Mucosa of descending colon (tissue), 1 donor: ENCODE results near the genes MASP1 and LPP.

- PRO-cap: no peak
These were observed 1.8 kb downstream of the ST6GAL1 start for GRCh38 chr3:186932184-186932454.

GRCh38 chr3:187101558-187102257 lies 37.6 kb downstream of the RPL39L start:
- PRO-cap: no peak

DNA sequence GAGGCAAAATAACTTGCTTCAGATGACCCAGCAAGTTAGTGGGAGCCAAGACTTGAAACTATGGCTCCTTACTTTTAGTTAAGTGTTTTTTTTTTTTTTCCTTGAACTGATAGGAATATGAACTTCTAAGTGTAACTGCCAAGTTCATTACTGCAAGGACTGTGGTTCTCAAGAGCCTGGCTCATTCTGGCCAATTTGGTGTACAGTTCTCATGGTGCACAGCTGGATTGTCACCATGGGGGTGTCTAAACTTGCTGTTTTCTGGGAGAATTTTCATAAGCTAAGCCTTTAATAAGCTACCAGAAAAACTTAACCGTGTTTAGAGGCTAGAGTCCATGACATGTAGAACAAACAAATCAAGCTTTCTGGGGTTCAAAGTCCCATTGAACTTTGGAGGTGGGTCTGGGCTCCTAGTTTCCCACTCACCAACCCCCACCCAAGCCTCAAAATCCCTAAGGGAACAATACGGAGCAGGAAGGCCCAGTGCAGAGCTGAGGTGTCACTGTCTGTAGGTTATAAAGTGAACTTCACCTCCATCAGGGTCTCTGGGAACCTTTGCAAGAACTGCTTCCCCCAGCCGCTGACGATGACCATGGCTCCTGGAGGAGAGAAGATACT lies 25.4 kb downstream of the RTP1 start:
- PRO-cap: no peak

- PRO-cap: no peak
These were observed at the start of gene MASP1 for GRCh38 chr3:187291582-187292185. Gene MASP1, minus strand, starts transcription at chr3:187291737.

- PRO-cap: no peak
These were observed 166.7 kb upstream of the BCL6 start for GRCh38 chr3:187911989-187912281.

DNA sequence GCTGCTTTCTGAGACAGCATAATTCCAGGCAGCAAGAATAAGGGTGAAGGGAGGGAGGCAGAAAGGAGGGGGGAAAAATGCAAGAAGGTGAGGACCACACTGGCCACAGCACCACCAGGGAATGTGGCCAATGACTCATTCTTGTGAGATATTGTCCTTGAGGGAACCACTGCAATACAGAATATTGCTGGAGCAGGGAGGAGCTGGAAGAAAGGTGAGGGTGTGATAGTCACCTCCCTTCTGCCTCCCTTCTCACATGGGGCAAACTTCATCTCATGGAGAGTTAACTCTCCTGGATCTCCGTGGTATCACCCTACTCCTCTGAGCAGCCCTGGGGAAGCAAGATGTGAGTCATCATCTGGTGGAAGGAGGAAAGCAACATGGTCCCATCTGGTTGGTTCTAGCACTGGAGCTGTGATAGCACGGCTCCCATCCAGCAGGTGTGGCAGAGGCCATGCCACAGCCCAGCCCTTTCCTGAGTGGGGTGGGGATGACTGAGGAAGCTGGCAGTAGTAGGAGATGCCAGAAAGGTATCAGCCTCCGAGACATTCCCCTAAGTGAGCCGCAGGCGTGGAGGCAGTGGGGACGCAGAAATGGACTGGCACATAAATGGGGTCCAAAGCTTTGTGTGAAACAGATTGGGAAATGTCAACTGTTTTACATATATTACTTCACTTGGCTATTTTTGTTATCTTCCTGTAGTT lies 115.9 kb upstream of the LPP start:
- PRO-cap: no peak

DNA sequence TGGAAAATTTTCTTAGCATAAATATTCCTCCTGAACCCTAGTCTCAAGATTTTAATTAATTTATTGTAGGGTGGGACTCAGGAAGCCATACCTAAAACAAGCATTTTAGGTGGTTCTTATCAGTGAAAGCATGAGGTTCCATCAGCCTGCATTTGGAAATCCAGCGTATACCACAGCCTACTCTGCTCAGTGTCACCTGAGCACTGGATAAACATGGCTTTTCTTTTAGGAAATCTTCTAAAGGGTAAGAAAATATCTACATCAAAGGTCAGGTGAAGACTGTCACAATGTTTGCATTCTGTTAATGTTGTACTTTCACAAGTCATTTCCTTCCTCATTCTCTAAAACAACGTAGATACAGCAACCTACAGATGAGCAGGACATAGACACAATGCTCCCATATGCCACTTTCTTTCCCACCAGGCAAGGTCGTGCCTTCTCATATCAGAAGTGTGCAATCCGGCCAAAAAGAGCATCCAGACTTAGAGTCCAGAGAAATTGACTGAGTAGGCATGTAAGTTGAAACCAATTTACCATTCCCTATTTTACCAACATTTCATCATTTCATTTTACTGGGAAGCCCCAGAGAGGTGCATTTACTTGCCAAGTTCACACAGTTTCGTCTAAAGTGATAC lies 30.8 kb upstream of the LPP start:
- PRO-cap: no peak

- PRO-cap: bidirectional peak, plus-strand start at chr3:188153596, minus-strand start at chr3:188153372; bidirectional peak, plus-strand start at chr3:188153866, minus-strand start at chr3:188153765; bidirectional peak, plus-strand start at chr3:188154175, minus-strand start at chr3:188154098; bidirectional peak, plus-strand start at chr3:188154394, minus-strand start at chr3:188154388; bidirectional peak, plus-strand start at chr3:188154575, minus-strand start at chr3:188154519
These were observed at the start of gene LPP for GRCh38 chr3:188153519-188154543. Gene LPP, plus strand, starts transcription at chr3:188154157.

GRCh38 chr3:188154544-188154702 lies 466 bp downstream of the LPP start:
- PRO-cap: bidirectional peak, plus-strand start at chr3:188154575, minus-strand start at chr3:188154519

GRCh38 chr3:188176398-188177108 lies 22.6 kb downstream of the LPP start:
- PRO-cap: no peak

DNA sequence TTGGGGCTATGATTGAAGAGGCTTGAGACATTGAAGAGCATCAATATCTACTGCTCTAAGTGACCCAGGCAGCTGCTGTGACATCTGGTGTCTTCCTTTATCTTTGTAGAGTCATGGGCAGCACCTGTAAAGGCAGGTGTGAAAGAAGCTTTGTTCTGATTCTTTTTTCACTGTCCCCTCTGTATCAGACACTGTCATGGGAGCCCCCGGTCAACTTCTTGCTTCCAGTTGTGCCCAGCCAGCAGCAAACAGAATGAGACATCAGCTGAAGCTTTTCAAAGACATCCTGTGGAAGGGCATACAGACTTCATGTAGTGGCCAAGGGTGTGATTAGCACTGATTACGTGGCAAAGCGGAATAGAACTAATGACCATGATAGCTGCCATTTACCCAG lies 29.3 kb downstream of the LPP start:
- PRO-cap: no peak

GRCh38 chr3:188203772-188204845 lies 50.2 kb downstream of the LPP start:
- PRO-cap: no peak

GRCh38 chr3:188216619-188217606 lies 63.0 kb downstream of the LPP start:
- PRO-cap: no peak

GRCh38 chr3:188234651-188235365 lies 80.9 kb downstream of the LPP start:
- PRO-cap: no peak

- PRO-cap: no peak
These were observed 85.8 kb downstream of the LPP start for GRCh38 chr3:188239403-188240484.

GRCh38 chr3:188240485-188240876 lies 86.5 kb downstream of the LPP start:
- PRO-cap: no peak

GRCh38 chr3:188262687-188263608 lies 109.0 kb downstream of the LPP start:
- PRO-cap: no peak

DNA sequence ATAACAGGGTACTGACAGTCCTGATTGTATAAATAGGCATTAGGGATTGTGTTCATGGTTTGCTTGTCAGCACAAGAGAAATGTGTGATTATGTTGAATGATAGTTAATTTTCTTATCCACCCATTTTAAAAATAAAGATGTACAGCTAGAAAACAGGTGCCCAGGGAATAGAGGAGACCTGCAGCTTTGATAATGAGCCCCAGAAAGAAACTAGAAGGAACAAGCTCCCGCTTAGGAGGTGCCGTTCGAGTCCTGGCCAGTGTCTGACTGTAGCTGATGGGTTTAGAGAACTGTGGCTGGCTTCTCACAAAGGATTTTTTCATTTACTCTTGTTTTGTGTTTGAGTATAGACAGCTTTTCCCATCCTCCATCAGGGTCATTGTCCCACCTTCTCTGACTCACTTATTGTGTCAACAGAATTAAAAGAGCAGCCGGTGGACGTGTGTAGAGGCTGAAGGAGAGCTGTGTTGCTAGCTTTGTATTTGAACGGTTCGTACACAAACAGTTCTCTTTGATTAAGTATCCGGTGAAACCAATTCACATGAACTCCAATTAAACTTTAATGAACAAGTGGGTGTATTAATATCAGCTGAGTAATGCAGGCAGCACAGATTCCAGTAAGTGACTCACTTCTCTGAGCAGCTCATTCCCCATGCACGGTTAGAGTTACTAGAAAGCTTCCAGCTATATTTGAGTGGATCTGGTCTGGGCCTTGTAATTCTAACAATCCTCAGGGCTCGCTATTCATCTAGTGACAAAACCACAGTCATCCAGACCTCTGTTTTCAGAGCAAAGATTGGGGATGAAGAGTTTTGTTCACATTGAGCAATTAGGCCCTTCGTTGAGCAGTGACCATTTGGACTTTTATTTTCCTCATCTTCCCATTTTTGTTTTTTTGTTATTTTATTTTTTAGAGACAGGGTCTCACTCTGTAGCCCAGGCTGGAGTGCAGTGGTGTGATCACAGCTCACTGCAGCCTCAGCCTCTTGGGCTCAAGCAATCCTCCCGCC lies 141.0 kb downstream of the LPP start:
- PRO-cap: no peak

DNA sequence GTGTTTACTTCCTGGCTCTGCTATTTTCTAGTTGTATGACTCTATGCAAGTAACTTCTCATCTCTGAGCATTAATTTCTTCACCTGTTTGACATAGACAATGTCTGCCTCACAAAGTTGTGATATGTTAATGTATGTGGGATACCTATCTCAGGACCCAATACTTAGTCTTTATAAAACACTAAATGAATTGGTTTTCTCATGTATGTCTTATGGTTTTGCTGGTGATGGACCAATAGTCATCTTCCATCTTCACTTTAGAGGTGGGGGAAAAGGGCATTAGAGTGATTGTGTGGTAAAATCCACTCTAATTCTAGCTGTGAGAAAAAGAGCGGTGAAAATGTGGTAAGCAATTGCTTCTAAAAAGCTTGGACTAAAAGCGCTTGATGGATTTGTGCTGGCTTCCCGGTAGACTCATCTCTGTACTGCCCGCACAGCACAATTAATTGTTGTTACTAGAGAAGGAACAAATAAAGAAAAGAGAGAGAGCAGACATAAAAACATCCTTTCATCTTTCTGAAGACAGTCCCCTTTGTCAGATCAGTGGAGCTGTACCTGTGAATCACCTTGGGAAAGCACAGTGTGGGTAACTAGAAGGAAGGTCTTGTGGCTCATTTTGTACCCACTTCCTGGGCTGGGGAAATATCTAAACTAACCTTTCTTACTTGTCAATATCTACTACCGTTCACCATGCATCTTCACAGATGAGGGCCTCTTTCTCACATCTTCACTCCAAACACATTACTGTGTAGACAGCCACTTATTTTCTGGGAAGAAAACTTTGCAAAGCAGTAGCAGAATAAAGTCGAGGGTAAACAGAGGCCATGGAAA lies 169.0 kb downstream of the LPP start:
- PRO-cap: no peak

- PRO-cap: no peak
These were observed 208.4 kb downstream of the LPP start for GRCh38 chr3:188362085-188362963.